ENCODE measurements around a stretch of chr17.

DNA sequence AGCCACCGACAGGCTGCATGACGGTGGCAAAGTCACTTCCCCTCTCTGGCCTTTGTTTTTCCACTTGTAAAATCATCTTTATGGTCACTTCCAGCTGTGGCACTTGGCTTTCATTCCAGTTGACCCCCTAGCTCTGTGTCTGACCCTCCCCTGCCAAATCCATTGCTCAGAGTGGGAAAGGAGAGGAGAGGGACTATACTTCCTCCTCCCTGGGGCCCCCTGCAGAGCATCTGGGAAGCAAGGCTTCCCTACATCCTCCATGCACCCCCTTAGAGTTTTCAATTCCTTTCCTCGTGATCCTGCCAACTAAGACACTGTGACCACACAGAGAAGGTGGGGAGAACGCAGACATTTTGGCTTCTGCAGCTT lies 1.5 kb upstream of the STAT5A start:
- PRO-cap, result no peak
- RAMPAGE, long total RNA, 3 experiments, result no peak in any of the 3 experiments

DNA sequence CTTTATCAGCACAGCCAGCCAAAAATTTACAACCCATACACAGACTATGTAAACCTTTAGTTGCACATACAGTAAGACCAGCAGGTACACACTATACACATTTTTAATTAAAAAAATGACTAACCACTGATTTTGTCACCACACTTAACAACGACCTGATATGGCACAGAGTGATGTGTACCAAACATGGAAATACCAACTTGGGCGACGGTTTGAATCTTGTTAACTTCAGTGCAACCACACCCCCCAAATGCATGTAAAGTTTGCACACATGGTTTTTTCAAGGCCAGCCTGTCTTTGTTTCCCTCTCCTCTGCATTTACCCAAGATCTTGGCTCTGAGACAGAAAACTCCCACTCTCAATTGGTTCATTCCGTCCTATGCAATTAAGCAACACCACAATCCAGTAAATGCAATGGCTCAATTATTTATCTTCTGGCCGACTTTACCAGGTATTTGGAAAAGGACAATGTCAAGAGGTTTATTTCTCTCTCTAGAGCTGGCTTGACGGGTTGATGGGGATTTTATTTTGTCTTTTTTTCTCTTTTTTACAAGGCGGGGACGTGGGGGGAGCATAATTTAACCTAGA lies 1.1 kb downstream of the STAT3 start:
- PRO-cap, result bidirectional peak, plus-strand start at position 370 of the sequence, minus-strand start at position 252 of the sequence
- RAMPAGE, long total RNA, 3 experiments, result no peak in any of the 3 experiments

- PRO-cap, result no peak
- RAMPAGE, long total RNA, 3 experiments, result no peak in any of the 3 experiments
Measured at GRCh38 chr17:42518092-42518788, 17.8 kb upstream of the NAGLU start.

DNA sequence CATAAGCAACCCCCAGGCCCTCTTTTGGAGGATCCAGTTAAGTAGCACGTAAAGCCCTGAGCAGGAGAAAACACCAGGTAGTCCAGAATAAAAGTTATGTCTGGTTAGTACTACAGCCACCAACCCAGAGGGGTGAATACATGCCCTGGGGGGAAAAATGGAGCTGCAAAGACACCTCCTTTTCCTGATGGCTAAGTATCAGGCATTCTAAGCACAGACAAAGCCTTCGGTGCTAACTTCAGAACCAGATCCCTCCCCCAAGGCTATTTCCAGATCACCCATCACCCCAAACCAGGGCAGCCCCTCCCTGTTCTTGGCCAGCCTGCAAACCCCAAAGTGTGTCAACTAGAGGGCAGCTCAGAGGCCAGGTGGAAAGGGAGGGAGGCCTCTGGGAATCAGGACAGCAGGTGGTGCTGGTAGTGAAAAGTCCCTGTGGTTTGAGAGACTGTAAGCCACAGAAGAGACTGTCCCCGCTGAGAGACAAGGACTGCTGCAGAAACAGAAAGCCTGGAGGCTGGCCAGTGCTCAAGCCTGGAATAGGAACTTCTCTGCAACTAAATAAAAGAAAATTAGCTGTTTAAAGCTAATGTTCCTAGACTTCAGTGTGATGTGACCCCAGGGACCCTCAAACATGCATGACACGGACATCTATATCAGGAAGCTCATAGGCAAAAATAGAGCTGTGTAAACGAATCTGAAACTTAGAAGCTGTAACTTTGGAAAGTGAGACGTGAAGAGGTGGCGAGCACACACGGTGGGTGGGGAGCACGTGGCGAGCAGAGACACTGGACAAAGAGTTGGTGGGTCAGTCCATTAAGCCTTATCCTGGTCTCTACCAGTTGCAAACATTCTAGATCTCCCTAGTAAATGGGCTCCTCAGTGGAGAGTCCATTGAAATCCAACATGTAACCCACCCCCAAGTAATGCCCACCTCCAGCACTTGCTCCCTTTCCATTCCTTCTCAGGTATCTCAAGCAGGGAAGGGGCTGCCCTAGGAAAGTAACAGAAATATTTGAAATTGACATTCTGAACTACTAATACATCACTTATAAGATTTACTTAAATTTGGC lies 9.2 kb downstream of the TUBG1 start:
- PRO-cap, result no peak
- RAMPAGE, long total RNA, 3 experiments, result no peak in any of the 3 experiments

GRCh38 chr17:42773643-42773981 lies 363 bp downstream of the VPS25 start:
- PRO-cap, result no peak
- RAMPAGE, long total RNA, 3 experiments, result no peak in any of the 3 experiments

DNA sequence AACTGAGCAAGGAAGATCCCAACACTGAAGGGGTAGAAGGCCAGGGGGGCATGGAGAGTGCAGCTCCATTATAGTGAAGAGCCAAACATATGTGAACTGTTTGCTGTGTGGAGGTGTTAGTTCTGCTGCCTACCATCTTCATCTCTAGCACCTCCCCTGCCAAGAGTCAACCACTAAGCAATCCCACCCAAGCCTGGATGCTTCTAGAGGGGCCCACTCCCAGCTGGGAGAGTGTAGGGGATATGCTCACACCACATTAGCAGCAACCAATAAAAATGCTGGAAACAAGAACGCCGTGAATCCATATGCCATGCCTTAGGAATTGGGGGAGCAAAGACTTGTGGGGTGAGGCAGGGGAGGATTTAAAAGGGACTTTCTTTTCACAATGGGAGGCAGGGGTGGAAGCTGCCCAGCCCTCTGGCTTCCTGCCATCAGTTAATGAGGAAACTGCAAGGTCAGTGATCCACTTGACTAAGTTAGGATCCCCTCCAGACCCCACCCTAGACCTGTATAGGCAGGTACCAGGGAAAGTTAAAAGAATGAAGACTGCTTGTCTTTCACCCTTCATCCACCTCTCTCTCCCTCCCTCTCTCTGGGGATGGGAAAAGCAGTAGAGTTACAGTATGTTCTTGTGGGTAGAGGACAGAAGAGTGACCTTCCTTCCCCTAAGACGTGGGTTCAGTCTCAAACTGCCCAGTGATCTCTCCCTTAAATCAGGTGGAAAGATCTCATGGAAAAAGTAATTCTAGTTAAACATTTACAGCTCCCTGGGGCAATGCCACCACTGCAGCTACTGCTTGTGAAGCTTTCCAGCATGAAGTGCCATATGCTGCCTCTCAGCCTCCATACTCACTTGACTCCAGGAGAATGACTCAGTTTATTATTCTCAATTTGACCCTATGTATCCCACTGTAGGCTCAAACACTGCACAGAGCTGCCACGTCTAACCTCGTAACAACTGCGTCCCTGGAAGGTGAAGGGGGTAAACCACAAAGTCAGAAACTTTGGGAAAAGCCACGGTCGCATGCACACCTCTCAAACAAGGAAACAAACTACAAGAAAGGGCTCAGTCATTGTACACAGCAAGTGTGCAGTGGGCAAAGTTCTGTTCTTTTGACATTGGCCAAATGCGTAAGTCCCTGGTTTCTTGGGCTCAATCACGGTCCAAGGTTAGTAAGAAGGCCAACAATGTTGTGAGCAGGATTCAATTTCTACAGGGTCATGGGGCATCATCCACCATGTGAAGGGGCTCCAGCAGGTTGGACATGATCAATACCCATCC lies 1.3 kb downstream of the COA3 start:
- PRO-cap, result no peak
- RAMPAGE, long total RNA, 3 experiments, result no peak in any of the 3 experiments

DNA sequence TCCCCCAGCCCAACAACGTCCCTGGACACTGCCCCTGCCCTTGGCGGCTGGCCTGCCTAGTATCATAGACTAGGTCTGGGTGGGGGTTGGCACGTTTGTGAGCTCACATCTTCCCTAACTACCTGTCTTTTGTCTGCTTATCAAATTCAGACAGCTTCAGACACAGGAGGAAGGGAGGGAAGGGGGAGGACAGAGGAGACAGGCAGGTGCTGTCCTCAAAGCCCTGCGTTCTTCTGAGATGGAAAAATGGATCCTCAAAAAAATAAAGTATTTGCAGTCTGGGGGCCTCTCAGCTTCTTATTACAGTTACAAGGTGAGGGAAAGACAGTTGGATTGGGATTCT lies 718 bp downstream of the PSME3 start:
- PRO-cap, result no peak
- RAMPAGE, long total RNA, 3 experiments, result no peak in any of the 3 experiments

GRCh38 chr17:42856977-42858134 lies 6.4 kb downstream of the AOC3 start:
- PRO-cap, result no peak
- RAMPAGE, long total RNA, 3 experiments, result start-site peak on the plus strand in 3 of 3 experiments, at chr17:42857157-42857918 at its widest, 12 to 46 reads per replicate

DNA sequence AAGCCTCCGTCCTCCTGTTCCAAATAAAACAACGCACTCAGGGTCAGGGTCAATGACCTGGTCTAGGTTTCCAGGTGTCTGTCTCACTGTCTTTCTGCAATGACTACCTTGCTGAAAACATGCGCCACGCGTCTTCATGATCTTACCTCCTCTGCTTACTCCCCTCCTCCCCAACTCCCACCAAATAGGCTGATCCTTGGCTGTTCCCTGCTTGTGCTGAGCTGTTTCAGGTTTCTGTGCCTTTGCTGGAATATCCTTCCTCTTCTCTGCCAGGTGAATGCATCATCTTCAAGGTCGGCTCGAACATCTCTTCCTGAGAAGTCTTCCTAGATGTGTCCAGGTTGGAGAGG lies 14.8 kb downstream of the AOC3 start:
- PRO-cap, result no peak
- RAMPAGE, long total RNA, 3 experiments, result no peak in any of the 3 experiments

DNA sequence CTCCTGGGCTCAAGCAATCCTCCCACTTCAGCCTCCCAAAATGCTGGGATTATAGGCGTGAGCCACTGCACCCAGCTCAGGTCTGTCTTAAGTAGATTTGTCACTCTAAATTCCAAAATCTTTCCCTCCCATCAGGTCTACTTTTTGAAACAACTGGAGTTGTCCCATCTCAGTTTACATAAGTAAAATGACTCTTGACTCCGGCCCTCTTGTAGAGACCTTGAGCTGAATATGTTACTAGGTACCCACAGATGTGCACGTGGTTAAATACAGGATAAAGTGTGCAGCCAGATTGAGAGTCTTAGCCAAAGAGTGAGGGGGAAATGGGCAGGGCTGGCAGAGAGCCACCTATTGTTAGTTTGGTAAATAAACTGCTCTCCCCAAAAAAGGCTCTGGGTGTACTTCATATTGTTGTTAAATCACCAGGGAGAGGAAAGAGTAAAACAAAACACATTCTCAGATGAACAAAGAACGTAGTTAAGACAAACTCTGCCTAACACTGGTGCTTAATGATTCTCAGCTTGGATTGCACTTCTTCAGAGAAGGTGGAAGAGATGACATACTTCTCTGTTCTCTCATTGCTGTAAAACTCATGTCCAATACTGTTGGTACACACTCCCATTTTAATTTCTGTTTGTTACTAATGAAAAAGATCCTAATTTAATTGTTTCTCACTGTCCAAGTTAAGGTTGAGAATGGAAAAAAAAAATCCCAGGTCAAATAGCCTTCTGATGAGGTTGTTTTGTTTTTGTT lies 20.4 kb downstream of the G6PC1 start:
- PRO-cap, result unidirectional peak, plus-strand start at position 531 of the sequence
- RAMPAGE, long total RNA, 3 experiments, result no peak in any of the 3 experiments

- PRO-cap, result no peak
- RAMPAGE, long total RNA, 3 experiments, result no peak in any of the 3 experiments
Measured at GRCh38 chr17:43013244-43014405, 7.0 kb downstream of the IFI35 start.

DNA sequence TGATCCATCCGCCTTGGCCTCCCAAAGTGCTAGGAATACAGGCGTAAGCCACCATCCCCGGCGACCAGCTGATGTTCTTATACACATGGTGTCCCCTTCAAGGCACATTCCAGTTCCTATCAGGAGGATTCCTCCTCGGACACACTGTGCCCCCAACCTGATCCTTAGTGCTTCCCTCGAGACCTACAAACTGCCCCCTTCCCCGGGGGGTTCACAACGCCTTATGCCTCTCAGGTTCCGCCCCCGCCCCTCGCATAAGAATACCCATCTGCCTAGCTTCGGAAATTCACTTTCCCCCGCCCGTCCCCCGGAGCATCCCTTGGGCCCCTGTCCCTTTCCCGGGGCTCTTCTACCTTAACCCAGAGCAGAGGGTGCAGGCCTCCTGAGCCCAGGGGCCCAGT lies 1.6 kb upstream of the NBR1 start:
- PRO-cap, result no peak
- RAMPAGE, long total RNA, 3 experiments, result no peak in any of the 3 experiments

DNA sequence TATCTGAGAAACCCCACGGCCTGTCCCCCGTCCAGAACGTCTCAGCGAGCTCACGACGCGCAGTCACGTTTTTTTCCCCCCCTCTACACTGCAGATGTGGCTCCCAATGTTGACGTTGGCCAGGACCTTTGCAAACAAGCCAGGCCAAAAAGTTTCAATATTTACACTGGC lies 1.3 kb upstream of the NBR1 start:
- PRO-cap, result no peak
- RAMPAGE, long total RNA, 3 experiments, result no peak in any of the 3 experiments

DNA sequence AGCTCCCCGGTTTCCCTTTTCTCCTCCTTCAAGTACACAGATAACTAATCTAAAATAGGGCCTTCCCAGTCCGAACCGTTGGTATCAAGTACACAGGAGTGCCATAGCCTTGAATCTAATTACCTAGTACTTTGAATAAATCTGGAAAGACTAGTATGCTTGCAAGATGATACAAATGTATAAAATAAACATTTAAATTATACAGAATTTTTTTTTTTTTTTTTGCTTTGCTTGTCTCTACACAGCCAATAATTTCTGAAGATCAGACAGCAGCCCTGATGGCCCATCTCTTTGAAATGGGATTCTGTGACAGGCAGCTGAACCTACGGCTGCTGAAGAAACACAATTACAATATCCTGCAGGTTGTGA lies 2.0 kb upstream of the TMEM106A start:
- PRO-cap, result no peak
- RAMPAGE, long total RNA, 3 experiments, result no peak in any of the 3 experiments

GRCh38 chr17:43239417-43239795 lies 11.0 kb upstream of the CCDC200 start:
- PRO-cap, result no peak
- RAMPAGE, long total RNA, 3 experiments, result no peak in any of the 3 experiments

- PRO-cap, result no peak
- RAMPAGE, long total RNA, 3 experiments, result no peak in any of the 3 experiments
Measured at GRCh38 chr17:43272544-43273118, 44.2 kb upstream of the CCDC200 start.

- PRO-cap, result no peak
- RAMPAGE, long total RNA, 3 experiments, result no peak in any of the 3 experiments
Measured at GRCh38 chr17:43411431-43411791, 12.6 kb downstream of the ARL4D start.

- PRO-cap, result no peak
- RAMPAGE, long total RNA, 3 experiments, result no peak in any of the 3 experiments
Measured at GRCh38 chr17:43544487-43544909, 1.6 kb downstream of the ETV4 start.

DNA sequence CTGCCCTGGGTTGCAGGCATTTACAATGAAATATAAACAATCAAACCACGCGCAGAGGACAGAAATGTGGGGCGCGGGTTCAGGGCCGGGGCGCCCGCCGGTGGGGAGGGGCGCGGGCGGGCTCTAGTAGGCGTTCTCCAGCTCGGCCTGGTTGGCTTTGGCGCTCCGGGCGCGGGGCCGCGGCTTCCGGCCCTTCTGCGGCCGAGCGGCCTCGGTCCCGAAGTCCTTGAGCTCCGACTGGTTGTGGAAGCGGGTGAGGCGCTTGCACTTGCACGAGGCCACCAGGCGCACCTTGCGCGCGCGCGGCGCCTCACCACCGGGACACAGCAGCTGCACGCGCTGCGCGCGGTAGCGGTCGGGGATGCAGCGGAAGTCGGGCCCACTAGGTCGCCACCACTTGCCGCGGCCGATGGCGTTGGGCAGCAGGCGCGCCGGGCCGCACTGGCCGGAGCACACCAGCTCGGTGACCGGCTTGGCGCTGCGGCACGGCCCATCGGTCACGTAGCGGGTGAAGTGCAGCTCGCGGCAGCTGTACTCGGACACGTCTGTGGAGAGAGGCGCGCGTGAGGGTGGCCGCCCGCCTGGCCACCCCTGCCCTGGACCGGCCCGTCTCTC lies 3.3 kb downstream of the SOST start:
- PRO-cap, result no peak
- RAMPAGE, long total RNA, 3 experiments, result no peak in any of the 3 experiments

DNA sequence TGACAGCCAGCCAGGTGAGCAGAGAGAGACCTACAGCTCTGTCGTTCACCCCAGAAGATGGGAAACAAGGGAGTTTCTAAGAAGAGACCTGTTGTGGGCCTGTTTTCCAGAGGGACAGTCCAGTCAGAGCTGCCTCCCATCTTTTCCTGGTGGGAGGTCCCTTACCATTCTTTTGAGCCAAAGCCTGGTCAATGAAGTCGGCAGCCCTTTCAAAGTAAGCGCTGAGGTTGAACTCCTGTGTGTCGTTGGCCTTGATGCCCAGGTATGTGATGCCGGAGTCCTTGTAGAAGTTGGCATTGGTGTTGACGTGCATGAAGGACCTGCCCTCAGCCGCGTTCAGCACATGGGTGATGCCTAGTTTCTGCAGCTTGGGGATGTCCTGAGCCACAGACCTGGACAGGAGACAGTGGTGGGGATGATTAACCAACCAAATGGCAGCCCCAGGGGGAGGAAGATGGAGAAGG lies 4.2 kb downstream of the DUSP3 start:
- PRO-cap, result no peak
- RAMPAGE, long total RNA, 3 experiments, result no peak in any of the 3 experiments

Measured in tibial nerve (tissue), 3 donors.